ENCODE measurements around the gene KAT7.

- RRBS, result 89% methylated on average over 6 of the region's 13 CpGs
These were observed 7.1 kb downstream of the CALCOCO2 start for GRCh38 chr17:48837881-48838341.

DNA sequence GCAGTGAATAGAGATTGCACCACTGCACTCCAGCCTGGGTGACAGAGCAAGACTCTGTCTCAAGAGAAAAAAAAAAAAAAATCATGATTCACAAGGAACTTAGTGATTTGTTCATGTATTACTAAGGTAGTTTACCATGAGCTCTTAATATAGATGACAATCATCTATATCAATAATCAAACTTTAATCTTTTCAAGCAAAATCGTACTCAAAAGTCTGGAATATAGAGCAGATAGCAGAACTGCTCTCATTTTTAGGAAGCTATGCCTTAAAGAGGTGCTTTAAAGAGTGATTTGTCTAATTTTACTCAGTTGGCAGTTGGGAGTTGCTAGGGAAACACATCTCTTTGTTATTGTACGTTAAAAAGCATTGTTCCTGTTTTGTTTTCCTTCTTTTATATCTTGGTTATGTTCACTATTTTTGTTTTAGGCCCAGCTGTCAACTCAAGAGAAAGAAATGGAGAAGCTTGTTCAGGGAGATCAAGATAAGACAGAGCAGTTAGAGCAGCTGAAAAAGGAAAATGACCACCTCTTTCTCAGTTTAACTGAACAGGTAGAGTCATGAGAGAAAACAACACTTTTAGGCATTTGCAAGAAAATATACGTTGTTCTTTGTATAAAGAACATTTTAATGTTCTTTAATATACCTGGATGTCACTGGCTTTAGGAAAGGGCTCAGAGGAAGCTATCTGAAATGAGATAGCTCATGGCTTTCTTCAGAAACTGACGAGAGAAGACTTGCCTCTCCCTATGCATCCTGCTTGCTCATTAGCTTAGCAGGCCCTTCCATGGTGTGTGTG lies 21.4 kb downstream of the CALCOCO2 start:
- RRBS, result no CpG with 5 or more reads among the region's 4 CpGs

GRCh38 chr17:48994460-48994772 lies 2.8 kb upstream of the IGF2BP1 start:
- RRBS, result no CpG with 5 or more reads among the region's 1 CpG

- RRBS, result no CpG with 5 or more reads among the region's 10 CpGs
These were observed 6.6 kb downstream of the ABI3 start for GRCh38 chr17:49216995-49217714.

GRCh38 chr17:49225462-49225751 lies 5.2 kb downstream of the PHOSPHO1 start:
- RRBS, result no CpG with 5 or more reads among the region's 4 CpGs

DNA sequence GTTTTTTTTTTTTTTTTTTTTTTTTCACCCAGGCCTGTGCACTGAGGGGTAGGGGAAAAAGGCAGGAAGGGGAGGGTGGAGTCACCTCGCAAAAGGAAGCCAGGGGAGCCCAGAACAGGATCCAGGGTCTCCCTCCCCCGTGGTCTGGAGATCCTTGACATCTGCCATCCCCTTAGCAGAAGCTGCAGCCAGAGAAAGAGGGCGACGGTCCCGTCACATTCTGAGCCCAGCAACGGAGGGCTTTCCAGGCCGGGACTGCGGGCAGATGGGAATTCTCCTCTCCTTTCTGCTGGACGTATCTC lies 29.1 kb upstream of the PHOSPHO1 start:
- RRBS, result no CpG with 5 or more reads among the region's 9 CpGs

- RRBS, result no CpG with 5 or more reads among the region's 5 CpGs
These were observed 1.6 kb downstream of the ZNF652 start for GRCh38 chr17:49360426-49360827.

DNA sequence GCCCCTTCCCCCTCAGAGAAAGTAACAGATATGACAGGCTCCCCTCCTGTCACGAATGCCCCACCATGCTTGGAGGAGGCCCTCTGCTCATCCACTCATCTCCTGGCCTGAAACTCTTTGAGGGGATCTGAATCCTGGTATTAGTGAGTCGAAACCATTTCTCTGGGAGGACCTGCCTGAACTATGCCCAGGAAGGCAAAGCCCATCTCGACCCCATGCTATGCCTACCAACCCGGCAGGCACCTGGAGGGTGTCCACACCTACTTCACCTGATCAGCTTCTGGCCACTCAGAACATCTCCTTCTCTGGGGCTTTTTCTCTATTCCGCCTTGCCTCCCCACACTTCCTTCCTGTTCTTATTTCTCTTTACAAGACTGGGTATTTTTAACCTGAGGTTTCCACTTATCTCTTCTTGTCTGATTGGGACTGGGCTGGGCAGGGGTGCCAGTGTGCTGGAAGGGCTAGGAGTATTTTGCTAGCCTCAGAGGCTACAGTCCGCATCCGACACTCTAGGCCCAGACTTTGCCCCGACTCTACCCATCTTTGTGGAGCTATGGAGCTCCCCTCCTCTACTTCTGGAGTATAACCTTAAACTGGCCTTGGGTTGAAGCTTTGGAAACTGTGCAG lies 26.1 kb upstream of the ZNF652 start:
- RRBS, result no CpG with 5 or more reads among the region's 8 CpGs

DNA sequence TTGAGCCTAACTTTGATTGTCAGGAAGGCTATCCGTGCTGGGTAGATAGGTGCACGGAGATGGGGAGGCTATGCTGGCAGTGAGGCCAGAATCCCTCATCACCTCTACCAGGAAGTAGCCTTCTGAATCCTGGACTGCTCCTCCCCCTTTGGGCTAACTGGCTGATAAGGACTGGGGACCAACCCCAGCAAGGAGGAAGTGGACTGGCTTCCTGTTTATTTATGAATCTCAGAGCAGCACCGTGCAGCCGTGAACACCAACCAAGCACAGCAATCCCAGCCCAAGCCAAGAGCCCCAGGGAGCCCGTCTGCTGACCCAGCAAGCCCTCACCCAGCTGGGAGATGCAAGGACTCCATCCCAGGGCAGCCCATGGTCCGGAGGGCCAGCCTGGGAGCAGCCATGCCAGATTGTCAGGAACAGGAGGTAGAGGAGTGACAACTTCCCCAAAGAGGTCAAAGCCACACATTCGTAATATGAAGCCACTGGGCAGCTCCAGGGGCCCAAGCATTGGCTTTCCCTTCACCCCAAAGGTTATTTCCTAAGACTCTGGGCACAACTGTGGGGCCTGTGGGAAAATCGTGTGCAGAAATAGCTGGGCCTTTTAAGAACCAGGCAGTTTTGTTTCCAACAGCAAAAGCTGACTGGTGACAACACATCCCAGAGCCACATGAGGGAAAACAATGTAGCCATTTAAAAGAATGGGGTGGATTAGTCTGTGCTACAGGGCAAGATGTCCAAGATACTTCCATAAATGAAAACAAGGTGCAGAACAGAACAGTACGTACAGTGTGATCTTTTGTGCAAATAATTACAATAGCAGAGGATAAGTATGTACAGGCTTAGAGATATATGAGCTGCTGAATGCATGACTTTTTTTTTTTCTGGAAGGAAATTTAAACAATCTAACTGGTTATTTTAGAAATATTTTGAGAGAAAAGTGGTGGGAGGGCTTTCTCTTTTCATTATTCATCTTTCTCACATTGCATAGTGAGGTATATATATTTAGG lies 23.9 kb downstream of the PHB1 start:
- RRBS, result no CpG with 5 or more reads among the region's 9 CpGs

DNA sequence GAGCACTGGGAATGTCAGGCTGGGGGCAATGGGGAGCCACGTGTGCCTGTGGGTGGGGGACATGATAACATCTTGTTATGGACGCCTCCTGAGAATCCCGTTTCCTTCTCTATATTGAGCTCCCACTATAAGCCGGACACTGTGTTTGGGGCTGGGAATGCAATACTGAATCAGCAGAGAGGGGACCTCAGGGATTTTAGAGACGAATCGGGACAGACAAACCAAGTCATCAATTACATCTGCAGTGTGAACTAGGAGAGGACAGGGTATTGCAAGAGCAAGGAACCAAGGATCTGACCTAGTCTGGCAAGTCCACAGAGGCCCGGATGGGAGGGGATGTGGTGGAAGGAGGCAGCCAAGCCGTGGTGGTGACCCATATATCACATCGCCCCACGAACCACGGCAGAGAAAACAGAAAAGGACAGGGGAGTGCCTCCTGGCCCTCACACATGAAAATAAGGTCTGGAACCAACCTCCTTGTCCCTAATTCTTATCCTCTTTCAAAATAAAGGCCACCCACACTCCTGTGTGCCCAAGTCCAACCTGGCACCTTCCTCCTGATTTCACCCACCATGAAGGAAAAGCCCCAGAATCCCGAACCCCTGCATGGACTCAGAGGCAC lies 28.1 kb upstream of the NXPH3 start:
- RRBS, result no CpG with 5 or more reads among the region's 12 CpGs

DNA sequence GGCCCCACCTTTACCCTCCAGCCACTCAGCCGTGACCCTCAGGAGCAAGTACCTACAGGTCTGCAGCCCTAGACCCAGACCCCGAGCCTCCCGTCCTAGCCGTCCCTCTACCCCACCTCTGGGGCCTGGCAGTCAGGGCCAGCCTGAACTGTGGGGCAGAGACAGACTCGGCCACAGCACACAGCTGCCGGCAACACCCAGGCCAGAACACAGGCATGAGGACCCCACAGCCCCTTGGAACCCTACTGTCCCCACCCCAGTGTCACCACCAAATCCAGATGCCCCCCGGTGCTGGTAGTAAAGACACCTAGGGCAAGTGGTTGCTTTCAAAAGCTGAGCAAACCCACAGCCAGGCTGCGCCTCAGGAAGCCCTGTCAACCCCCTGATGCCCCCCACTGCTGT lies 1.4 kb downstream of the NXPH3 start:
- RRBS, result 55% methylated on average over 2 of the region's 8 CpGs

DNA sequence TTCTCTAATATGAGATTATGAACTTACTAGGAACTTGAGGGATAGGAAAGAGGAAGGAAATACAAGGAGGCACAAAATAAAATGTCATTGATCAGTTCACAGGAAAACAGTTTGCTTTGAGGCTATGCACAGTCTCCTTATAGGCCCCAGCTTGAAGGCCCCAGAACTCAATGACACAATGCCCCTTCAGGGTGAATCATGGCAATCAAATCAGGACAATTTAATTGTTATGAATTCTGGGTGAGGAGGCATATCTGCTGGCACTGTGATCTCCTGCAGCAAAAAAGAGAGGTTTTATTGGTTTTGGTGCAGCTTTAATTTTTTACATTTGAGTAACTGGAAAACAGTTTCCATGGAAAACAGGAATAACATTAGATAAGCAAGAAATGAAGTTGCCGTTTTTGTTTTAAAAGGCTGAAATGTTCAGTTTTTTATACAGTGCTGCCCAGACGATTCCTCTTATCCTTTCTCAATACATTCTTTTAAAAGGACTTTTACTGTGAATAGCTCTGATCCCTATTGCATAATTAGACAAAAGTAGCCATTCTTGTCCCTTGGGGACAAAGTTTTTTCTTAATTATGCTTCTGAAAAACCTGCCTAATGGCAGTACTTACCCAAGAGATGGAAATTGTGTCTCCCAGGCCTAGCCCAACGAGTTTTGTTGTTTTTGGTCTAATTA lies 27.4 kb downstream of the NXPH3 start:
- RRBS, result no CpG with 5 or more reads among the region's 3 CpGs

DNA sequence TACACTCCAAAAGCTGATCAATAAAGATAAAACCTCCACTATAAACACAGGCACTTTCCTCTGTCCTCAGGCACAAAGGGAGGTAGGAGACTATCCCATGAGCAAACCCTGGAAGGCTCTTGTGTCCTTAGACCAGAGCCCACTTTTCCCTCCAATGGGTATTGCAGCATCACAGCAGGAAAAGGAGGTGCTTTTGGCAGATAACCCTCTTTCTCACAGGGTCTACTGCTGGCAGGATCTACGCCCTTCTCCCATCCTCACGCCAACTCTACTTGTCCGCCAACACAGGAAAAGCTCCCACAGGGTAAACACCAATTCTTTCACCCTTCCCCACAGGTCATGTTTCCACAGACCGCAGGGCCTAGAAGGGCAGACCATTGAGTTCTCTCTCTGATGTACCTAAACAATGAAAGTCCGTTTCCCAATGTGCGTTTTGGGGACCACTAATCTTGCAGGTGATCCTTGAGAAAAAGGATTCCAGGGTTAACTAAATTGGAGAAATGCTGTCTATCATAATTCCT lies 28.8 kb downstream of the NXPH3 start:
- RRBS, result no CpG with 5 or more reads among the region's 6 CpGs

GRCh38 chr17:49715573-49716499 lies 8.1 kb upstream of the SLC35B1 start:
- RRBS, result no CpG with 5 or more reads among the region's 12 CpGs

- RRBS, result no CpG with 5 or more reads among the region's 6 CpGs
These were observed 17.3 kb downstream of the FAM117A start for GRCh38 chr17:49746669-49747080.

DNA sequence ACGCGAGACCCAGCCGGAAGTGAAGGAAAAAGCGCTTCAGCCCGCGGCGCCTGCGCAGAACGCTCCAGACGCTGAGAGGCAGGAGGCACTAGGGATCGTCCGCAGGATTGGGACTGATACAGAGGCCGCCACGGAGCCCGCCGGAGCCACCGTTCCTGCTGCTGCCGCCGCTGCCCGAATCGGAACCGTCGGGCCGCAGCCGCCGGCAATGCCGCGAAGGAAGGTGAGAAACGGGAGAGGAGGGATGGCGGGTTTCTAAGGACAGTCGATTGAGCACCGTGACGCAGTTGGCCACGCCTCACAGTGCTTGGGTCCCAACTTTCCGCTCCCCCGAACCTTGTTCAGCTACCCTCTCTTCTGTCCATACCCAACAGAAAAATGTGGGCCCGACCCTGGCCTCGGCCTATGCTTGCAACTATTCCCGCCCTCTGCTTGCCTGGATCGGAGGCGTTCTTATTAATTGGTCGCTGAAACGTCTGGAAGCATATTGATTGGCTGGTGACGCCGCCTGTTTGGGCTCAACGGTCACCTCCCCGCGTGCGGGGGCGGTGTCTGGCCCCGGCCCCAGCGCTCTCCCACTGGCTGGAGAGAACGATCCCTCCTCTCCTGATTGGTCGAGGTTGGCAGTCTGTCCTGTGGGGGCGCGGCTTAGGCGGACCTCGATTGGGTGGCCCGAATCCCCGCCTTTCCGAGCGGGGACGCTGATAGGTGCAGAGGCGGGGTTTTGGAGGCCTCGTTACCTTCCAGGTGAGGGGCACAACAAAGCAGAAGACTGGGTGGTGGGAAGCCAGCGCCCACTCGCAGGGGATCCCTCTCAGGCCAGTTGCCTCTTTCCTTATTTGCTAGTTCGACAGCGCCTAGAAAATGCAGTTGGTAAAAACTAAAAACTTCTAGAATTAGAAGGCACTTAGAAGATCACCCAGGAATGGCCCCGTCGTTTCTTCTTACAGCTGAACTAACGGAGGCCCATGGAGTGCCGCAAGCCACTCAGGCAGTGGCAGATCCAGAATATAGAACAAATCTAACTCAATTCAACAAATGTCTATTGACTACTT lies at the start of gene KAT7:
Gene KAT7, plus strand, starts transcription at position 55 of the 1,055 bp plus-strand sequence.
- RRBS, result 1% methylated on average over 18 of the region's 73 CpGs

DNA sequence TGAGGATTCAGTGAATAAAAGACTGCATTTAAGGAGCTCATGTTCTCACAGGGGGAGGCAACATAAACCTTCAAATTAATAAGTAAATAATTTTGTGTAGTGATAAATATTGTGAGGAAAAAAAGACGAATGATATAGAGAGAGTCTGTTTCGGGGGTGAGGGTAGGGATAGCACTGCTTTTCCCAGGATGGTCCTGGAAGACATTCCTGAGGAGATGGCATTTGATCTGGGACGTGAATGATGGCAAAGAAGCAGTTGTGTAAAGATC lies 18.6 kb downstream of the KAT7 start:
- RRBS, result no CpG with 5 or more reads among the region's 3 CpGs

DNA sequence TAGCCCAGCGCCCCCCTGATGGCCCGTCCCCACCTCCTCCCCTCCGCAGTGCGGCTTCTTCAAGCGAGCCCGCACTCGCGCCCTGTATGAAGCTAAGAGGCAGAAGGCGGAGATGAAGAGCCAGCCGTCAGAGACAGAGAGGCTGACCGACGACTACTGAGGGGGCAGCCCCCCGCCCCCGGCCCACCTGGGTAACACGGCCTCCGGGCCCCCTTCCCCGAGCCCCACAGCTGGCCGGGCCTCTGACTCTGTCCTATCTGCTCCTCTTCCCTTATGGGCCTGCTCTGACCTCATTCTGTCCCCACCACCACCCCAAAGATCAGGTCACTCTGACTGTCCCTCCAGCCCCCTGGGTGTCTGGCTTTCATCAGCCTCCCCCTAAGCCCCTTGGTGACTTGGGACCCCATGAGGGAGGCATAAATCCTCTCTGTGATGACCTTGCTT lies 7.0 kb upstream of the PDK2 start:
- RRBS, result no CpG with 5 or more reads among the region's 18 CpGs

DNA sequence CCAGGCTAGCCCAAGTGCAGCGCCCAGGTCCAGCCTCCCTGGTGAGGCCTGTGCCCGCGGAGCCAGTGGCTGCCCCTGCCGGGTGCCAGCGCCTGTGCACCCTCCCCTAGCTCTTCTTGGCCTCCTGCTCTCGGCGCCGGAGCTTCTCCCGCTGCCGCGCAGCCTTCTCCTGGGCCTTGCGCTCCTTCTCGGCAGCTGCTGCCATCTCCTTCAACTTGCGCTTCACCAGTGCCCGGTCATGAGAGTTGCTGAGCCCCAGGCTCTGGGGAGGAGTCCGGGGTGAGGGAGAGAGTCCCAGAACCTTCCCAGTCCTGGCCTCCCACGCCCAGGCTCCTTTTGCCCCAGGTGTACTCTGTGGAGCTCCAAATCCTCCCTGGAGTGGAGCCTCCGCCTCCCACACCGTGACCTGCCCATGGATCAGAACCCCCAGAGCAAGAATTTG lies 17.2 kb downstream of the SAMD14 start:
- RRBS, result 69% methylated on average over 10 of the region's 19 CpGs

DNA sequence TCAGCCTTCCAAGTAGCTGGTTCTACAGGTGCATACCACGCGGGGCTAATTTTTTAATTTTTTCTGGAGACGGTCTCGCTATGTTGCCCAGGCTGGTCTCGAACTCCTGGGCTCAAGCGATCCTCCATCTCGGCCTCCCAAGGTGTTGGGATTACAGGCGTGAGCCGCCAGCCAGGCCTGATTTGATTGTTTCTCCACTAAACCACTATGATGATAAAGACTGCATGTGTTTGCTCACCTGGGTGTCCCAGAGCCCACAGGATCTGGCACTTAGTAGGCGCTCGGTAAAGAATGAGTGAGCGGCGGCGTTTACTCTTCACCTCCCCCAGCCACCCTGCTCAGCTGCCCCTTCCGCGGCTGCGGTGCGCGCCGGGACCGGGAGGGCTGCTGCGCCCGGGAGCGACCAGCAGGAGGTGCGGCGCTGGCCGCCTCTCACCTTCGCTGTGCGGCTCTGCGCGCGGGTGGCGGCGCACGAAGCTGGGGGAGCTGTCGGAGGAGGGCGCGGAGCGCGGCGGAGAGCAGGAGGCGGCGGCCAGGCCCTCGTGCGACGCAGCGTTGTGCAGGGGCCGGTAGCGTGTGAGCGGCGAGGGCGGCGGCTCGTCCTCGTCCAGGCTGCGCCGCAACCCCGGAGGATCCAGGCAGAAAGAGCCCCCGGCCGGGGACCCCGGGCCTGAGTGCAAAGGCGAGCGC lies 12.8 kb downstream of the SAMD14 start:
- RRBS, result 61% methylated on average over 11 of the region's 63 CpGs